Measurements from ENCODE around the gene GPR158.

GRCh38 chr10:22252298-22253229 is 34.7 kb upstream of the EBLN1 start:
- PRO-cap, result bidirectional peak, plus-strand start at chr10:22252391, minus-strand start at chr10:22252353; bidirectional peak, plus-strand start at chr10:22252702, minus-strand start at chr10:22252537; unidirectional peak, minus-strand start at chr10:22253092; unidirectional peak, minus-strand start at chr10:22253115

DNA sequence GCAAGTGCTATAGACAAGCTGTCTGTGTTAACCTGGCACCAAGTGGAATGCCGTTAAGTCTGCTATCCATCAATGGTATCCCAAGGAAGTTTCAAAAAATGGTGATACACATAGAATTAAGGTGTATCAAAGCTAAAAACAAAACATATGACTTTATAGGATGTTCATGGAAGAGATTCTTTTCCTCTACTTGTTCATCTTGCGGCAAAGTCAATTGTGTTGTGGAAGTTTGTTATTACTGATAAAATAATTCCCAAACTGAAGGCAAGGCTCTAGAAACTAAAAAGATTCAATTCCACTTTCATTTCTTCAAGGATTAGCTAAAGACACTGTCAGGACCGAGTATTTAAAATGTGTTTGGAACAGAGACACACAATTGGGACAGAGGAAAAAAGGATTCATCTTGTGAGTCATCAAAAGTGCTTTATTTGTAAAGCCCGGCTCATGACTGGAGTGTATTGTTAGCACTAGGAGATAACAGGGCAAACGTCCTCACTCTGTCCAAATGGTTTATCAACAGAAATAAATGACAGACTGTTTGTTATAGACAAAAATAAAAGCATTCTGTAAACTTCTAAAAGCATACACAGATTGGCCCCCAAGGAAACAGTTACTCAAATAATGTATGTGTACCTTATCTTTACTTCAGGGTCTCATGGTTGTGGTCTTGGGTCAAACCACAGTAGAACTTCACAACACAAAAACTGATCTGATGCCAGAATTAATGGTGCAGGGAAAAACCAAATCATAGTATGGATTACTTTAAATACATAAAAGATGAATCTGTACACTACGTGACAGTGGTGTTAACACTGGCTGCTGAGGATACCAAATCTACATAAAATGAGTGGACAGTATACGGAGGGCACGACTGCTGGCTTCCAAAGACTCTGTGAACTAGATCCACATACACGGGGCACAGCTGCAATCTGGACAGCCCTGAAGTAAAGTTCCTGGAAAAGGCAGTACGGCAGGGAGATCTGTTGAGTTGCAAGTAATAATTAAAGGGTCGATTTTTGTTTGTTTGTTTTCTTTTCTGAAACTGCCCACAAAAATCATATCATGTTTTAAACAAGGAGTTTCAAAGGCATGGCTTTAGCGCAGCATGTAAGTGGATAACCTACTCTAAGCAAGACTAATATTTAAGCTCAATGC is 179.4 kb downstream of the PIP4K2A start:
- PRO-cap, result no peak

GRCh38 chr10:22596785-22597589 is 117.4 kb downstream of the PIP4K2A start:
- PRO-cap, result no peak

DNA sequence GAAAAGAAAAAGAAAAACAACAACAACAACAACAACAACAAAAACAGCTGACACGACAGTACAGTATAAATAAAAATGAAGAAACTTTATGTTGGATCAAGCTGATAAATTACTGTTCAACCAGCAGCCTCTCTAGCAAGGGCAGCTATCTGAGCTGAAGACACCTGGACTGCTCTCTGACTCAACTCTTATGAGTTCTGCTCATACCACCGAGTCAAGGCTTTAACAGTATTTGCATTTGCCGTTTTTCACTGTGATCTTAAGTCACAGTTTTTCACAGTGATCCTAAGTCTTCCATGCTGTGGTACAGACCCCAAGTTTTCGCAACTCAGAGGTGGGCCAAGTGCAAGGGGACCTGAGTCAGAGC is 31.3 kb downstream of the PIP4K2A start:
- PRO-cap, result no peak

DNA sequence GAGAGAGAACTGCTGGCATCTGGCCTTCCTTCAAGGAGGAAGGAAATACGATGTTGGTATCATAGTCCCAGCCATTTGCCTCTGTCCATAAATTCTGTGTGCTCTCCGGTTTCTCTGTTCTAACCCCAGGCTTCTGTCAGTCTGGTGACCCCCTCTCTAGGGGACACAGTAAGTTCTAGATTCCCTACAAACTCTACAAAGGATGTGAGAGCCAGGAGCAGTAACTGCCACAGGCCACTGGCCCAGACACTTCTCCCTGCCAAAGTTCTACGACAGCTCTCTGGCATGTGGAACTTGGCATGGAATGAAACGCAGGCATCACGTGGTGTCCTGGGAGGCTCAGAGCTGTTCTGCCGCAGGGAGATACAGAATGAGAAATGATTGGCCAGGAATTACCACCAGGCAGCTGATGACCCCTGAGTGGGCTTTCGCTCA is 29.9 kb upstream of the MSRB2 start:
- PRO-cap, result no peak

DNA sequence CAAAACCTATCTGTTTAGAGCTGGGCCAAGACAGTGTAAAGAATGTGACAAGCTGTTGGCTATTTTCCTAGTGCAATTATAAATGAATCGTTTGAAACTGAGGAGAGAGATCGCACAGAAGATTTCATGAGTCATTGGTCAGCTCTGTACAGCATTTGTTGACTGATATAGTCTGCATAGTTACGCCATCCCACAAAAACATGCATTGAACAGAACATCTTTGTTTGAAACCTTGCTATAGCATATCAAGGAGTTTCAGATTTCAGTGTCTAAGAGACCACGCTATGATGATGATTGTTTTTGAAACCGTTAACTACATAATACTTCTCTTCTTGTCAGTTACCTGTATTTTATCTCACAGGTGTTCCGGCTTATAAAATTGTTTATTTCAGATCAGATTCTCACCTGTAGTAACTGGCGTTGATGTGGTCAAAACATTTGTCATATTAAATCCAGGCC is 1.3 kb upstream of the C10orf67 start:
- PRO-cap, result bidirectional peak, plus-strand start at position 265 of the sequence, minus-strand start at position 140 of the sequence

DNA sequence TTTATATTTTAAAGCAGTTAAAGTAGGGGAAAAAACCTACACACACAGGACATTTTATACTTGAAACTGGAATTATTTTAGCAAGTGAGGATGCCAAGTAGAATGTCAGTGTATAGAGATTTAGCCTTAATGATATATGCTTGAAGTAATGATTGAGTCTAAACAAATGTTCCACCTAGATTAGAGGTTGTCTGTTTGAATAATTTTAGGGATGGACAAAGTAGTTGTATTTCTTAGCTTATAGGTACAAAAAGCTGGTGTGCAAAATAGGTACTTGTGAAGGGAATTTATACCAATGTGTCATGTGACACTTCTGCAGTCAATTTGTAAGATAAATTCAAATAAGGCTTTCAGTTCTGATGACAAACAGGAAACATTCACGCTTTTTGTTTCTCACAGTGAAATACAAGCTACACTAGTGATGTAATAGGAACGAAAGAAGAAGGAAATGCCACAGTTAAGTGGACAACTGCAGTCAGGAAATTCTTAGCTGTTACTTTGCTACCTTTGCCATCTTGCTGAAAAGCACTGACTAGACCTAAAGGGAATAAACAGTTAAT is 9.8 kb downstream of the OTUD1 start:
- PRO-cap, result no peak

- PRO-cap, result no peak
These were observed 7.4 kb upstream of the KIAA1217 start for GRCh38 chr10:24201513-24201979.

- PRO-cap, result no peak
These were observed 42.6 kb downstream of the KIAA1217 start for GRCh38 chr10:24251248-24252171.

GRCh38 chr10:24512845-24513482 is 210.7 kb downstream of the ARHGAP21 start:
- PRO-cap, result no peak

DNA sequence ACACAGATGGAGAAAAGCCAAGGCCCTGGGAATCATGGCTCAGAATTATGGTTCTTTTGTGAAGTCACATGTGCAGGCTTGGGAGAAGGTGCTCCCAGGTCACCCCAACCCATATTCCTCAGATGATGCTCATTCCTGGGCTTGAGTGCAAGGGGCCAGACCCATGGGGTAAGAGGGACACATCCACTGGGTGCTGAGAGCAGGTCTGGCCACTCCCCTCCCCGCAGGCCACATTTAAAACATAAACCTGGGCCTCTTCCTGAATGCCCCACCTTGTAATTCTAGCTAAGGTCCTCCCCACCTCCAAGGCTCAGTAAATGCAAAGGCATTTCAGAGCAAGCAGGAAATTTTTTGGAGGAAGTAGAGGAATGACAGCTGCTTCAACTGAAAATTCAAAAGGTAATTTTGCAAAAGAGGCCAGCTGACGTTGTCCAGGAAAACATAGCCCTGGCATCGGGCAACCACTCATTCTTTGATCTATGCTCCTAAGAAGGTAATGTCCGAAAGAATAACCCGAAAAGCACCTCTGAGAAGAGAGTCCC is 172.5 kb downstream of the ARHGAP21 start:
- PRO-cap, result no peak

GRCh38 chr10:24604127-24604948 is 119.3 kb downstream of the ARHGAP21 start:
- PRO-cap, result no peak

DNA sequence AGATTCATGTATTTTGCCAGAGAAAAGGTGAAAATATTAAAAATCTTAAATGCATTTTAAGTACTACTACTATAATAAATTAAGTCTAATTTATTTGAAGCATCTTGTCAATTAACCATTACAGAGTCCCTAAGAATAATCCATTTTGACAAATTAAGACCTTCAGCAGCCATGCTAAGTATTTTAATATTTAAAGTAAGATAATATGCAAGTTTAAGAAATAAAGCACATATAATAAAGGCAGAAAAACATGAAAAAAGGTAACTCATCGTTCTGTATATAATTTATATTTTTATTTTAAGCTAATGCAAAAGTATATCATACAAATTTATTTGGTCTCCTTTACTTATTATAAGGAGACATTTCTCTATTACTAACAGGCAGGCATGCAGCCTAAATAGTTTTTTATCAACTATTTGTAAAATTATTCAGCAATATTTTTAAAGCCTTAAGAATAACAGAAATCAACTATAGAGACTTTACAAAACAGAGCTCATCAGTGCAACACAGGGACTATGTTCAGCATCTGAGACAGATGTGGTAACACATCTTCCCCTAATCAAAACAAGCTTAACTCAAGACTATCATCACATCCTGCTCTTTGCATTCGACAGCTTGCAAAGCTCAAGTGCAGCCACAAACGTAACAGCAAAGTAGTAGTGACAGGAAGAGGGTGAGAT is 101.8 kb downstream of the ARHGAP21 start:
- PRO-cap, result no peak

DNA sequence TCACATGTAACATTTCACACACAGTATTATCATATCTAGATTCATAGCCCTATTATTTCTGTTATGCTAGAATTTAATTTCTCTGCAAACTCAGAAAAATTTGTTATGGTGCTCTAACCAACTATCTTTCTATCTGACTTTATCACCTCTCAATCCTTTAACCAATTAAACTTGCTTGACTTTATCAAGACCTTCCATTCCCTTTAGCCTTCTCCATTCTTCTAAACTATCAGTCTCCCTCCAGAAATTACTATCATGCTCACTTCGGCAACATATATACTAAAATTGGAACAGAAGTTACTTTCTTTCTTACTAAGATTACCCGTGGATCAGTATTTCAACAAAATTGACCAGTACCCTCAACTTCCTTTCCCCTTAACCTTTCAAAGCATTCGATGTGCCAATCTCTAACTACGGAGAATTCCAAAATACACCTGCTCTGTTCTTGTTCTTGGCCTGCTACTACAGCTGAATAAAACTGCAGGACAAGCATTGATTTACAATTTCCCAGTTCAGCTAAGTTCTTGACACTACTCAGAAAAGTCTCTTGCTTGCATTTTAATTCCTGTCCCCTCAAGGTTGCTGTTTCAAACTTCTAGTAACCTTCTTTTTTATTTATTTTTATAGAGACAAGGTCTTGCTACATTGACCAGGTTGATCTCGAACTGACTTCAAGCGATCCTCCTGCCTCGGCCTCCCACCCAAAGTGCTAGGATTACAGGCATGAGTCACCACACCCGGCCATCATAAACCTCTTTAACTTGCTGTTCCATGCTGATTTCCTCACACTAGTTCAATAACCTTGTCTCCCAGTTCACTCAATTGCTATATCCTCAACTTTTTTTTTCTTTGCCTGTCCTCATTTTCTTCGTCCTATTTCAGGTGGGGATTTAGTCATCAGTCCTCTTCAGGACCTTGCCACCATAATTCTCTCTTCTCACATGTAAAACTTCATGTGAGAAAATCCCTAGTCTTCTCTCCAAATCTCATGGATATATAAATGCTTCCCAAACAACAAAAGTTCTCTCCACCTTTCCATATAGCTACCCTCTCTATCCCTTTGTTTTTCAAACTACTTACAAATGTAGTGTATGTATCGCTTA is 80.1 kb downstream of the ARHGAP21 start:
- PRO-cap, result no peak

DNA sequence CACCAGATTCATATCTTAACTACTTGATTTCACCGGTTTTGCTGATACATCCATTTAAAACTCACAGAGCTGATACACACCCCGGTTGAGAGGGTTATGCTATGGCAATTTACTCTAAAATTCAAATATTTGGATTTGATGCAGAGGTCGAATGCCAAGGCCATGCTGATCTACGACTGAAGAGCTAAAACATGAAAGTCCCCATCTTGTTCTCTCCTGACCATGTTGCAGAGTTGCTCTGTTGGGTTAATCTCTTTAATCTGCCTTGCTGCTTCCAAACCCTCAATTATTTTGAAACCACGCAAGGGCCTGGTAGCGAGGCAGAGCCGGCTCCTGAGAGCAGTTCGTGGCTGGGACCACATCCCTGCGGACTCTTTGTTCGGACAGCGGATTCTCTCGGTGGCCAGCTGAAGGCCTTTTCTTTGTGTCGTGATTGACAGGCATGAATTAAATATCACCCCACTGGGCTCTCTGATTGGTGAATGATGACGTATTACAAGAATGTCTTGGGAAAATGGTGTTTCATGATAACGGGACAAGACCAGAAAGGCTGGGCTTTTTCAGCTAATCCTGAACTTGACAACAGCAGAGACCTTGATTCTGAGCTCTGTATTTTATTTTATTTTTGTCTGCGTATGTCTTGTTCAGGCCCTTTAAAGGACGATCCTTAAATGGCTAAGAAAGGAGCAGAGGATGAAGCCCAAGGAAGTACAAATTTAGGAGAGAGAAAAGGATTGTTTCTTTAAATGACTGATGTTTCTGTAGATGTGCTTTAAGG is 66.9 kb upstream of the ARHGAP21 start:
- PRO-cap, result bidirectional peak, plus-strand start at position 557 of the sequence, minus-strand start at position 385 of the sequence

- PRO-cap, result no peak
These were observed 79.1 kb downstream of the PRTFDC1 start for GRCh38 chr10:24873116-24873853.

GRCh38 chr10:25174337-25175483 is at the start of gene GPR158:
TSS of gene GPR158 (plus strand) at chr10:25175001.
- PRO-cap, result bidirectional peak, plus-strand start at chr10:25174741, minus-strand start at chr10:25174610

DNA sequence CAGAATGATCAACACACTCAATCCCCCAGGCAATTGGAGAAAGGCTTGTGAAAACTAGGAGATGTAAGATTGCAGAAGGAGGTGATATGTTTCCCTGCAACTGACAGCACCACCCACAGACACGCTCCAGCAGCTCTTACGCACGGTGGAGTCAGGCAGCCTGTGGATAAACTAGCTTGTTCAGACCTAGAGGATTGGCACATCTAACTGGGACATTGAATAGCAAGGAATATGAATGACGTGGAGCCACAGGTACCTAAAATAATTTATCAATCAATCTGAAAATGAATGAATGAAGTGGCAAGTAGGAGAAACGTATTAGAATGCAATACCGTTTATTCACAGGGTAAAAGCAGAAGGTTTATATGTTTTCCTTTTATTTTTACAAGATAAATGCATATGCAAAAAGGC is 125.6 kb upstream of the MYO3A start:
- PRO-cap, result no peak

GRCh38 chr10:26448621-26449064 is 10.5 kb downstream of the APBB1IP start:
- PRO-cap, result no peak

DNA sequence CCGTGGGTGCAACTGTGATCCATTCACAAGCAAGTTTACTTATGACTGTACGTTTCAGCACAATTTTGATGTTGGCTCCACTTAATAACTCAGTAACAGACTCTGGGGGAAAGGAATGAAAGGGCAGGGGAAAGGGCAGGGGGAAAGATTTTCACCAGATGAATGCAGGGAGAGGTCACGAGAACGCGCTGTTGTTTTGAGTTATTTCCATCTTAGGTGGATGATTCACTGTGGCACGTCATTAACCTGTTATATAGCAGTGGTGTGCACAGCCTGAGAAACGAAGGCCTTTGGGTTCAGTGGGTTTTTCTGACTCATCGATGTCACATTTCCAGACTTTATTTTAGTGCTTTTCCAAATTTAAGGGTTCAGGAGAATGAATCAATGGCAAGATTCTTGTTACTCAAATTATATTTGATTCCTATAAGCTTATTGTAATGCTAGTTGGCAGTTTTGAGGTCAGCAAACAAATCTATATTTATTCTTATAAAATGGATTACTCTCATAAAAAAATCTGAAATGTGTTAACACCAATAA is 49.4 kb downstream of the APBB1IP start:
- PRO-cap, result no peak

Measured in neural crest cell (in vitro differentiated cells).